Measurements from ENCODE around the gene APP.

DNA sequence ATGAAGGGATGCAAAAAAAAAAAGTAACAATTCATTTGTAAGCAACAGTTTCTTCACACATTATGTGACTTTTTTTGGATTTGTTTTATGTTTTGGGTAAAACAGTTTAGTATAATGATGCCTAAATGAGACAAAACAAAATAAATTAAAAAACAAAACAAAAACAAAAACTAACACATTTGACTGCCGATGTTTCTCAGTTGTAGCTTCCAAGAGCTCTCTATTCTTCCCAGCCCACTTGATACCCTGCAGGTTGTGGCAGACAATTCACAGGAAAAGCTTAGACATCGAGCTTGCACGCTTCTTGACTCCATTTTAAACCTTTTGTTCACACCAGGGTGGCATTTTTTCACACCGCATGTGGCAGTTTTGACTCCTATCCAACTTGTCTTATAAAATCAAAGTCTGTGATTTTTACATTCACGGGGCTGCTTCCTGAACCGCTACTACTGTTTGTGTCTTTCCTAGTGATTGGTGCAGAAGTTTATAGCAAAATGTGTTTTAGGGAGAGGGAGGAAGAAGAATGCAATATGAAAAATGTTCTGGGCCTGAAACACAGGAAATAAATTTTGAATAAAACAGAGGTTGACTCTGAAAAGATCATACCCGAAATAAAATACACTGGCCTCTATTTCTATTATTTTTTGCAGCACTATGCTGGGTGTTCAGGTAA lies 575.9 kb downstream of the USP25 start:
- RRBS, result no CpG with 5 or more reads among the region's 7 CpGs

DNA sequence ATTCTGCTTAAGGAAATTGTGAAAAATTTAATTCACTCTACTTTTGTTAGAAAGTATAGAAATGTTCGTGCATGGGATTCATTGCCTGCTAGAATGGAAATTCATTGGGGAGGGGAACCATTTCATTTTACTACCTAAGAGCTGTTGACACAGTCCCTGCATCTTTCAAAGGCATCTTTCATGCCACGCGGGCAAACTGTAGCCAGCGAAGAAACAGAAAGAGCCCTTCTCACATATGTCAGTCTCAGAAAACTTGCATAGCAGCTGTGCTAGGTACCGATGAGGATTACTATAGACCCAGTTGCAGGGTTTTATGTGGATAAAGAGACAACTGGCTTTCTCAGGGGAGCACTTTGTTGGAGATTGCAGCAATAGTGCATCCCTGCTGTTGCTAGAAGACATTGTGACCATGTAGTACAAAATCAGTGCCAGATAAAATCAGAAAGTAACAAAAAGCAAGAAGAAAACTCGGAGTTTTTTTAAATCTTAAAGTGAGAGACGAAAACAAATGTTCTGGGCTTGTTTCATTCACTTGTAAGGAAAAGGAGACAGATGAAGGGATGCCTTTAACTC lies 803.9 kb downstream of the USP25 start:
- RRBS, result no CpG with 5 or more reads among the region's 7 CpGs

DNA sequence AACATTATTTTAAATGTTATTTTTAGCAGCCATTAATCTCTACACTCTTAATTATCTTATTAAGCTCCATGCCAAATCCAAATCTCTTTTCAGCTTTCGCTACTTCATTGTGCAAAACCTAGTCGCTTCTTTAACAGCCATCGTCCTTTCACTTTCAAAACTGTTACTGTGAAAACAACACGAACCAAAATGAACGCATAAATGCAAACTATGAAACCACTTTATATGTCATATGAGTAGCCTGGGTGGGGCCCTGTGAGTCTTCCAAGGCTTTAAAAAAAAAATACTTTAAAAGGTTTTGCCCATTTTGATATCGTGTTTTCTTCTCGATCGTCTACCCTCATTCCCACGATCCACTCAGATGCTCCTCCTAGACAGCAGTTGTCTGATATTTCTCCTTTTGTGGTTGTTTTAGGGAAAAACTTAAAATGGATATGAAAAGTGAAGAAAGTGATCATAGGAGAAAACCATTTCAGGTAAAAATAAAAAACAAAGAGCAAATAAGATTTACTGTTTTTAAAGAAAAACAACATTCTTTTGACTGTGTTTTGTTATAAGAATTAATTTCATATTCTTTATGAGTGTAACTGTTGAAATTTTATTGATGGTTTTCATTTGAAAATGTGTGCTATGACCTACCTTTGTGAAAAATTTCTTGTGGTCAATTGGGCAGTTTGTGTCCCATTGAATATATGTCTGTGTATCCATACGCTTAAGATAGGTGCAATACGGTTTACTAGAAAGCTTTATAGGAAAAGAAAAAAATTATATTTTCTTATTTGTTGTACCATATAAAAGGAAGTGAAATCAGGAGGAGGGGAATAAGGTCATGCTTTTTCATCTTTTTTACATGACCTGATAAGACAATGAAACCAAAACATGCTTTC lies 807.4 kb downstream of the USP25 start:
- RRBS, result no CpG with 5 or more reads among the region's 11 CpGs

DNA sequence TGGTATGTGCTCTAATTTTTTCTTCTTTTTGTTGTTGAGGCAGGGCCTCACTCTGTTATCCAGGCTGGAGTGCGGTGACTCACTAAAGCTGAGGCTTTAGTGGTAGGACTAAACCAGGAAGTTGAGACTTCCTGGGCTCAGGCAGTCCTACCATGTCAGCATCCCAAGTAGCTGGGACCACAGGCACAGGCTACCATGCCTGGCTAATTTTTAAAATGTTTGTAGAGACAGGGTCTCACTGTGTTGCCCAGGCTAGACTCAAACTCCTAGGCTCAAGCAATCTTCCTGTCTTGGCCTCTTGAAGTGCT lies 46.6 kb upstream of the CXADR start:
- RRBS, result no CpG with 5 or more reads among the region's 1 CpG

- RRBS, result no CpG with 5 or more reads among the region's 2 CpGs
Measured at GRCh38 chr21:17471955-17472526, 40.8 kb upstream of the CXADR start.

DNA sequence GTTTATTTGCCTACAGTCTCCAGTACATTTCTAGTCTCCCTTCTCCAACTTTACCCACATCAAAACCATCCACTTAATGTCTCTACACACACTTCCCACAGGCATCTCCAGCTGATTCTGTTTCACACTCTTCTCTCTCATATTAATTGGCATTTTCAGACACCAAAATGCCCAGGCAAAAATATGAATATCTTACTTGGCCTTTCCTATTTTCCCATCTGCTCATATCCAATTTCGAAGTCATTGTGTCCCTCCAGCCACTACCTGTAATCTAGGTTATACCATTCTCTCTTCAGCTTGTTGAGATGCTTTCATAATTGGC lies 9.9 kb downstream of the CXADR start:
- RRBS, result no CpG with 5 or more reads among the region's 1 CpG

GRCh38 chr21:17752125-17752555 lies 67.0 kb downstream of the C21orf91 start:
- RRBS, result no CpG with 5 or more reads among the region's 4 CpGs

DNA sequence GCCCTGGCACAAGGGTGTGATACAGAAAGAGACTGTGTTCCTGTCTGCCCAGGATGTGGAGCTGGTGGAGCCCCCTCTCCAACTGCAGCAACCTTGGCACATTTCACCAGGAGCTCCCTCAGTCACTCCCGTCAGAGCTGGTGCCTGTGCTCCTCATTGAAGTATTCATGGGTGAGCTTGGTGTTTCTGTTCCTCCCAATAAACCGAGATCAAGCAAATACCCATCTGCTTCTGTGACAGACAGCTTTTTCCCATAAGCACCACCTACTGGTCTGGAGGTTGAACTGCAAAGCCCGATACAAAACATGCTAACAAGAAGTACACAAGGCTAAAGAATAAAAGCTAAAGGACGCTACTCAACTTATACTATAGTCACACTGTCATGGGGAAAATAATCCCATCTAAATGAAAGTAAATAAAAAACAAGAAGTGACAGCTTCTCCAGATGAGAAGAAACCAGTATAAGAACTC lies 111.9 kb upstream of the C21orf91 start:
- RRBS, result no CpG with 5 or more reads among the region's 4 CpGs

- RRBS, result no CpG with 5 or more reads among the region's 7 CpGs
Measured at GRCh38 chr21:25563244-25564086, 43.8 kb downstream of the MRPL39 start.

DNA sequence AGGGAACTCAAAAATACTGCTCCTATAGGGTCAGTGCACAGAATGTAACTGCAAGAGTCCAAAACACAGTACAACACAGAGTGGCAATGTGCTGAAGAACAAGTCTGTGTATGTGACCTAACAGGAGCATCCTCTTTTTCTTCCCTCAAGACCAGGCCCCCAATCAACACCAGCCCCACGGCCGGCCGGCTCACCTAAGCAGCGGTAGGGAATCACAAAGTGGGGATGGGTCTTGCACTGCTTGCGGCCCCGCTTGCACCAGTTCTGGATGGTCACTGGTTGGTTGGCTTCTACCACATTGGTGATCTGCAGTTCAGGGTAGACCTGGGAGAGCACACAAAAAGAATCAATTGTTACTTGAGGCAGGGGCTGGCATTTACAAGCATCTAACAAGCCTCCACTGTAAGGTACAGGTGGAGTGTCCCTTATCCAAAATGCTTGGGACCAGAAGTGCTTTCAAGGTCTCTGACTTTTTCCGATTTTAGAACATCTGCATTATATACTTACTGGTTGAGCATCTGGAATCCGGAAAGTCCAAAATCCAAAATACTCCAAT lies 80.7 kb downstream of the APP start:
- RRBS, result no CpG with 5 or more reads among the region's 8 CpGs

DNA sequence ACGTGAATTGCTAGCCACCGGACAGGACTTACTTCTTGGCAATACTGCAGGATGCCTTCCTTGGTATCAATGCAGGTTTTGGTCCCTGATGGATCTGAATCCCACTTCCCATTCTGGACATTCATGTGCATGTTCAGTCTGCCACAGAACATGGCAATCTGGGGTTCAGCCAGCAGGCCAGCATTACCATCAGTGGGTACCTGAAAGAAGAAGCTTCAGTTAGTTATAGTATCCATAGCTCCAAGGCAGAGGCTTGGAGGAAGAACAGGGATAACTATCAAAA lies 58.7 kb downstream of the APP start:
- RRBS, result no CpG with 5 or more reads among the region's 2 CpGs

- RRBS, result no CpG with 5 or more reads among the region's 1 CpG
Measured at GRCh38 chr21:26123030-26123337, 47.6 kb downstream of the APP start.

GRCh38 chr21:26170442-26171491 lies at the start of gene APP:
TSS of gene APP (minus strand) at chr21:26170770.
- RRBS, result 5% methylated on average over 22 of the region's 95 CpGs

DNA sequence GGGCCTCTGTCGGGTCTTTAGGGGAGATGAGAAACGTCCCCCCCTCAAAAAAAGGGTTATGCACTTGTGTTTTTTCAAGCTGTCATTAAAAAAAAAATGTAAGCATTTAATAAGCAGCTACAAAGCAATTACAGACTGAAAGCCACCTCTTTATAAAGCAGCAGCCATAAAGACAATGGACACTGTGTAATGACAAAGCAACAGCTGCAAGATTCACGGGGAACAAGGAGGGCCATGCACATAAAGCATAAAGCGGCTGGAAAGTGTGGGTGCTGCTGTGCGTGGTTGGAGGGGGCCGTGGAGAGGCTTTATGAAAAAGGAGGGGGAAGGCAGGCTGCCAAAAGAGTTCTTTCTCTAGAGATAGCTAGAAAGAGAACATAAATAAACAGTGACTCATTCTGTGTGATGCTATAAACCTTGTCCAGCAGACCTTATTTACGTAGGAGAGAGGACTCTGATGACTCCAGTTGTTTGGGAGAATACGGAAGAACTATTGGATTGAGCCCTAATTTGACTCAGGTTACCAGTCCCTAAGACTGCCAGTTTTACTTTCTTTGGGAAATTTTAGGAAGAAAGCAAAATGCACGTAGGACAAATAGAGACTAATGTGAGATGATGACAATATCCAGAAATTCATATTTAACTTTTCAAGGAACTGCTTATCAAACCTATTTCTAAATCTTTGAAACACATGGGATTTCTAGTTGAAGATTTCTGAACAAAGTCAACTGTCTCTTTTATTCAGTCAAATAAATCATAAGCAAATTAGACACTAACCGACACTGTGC lies 49.2 kb downstream of the ADAMTS1 start:
- RRBS, result no CpG with 5 or more reads among the region's 10 CpGs

- RRBS, result no CpG with 5 or more reads among the region's 7 CpGs
Measured at GRCh38 chr21:26833608-26834355, 11.4 kb downstream of the ADAMTS1 start.

- RRBS, result no CpG with 5 or more reads among the region's 4 CpGs
Measured at GRCh38 chr21:28068413-28069076, 816.6 kb downstream of the N6AMT1 start.

DNA sequence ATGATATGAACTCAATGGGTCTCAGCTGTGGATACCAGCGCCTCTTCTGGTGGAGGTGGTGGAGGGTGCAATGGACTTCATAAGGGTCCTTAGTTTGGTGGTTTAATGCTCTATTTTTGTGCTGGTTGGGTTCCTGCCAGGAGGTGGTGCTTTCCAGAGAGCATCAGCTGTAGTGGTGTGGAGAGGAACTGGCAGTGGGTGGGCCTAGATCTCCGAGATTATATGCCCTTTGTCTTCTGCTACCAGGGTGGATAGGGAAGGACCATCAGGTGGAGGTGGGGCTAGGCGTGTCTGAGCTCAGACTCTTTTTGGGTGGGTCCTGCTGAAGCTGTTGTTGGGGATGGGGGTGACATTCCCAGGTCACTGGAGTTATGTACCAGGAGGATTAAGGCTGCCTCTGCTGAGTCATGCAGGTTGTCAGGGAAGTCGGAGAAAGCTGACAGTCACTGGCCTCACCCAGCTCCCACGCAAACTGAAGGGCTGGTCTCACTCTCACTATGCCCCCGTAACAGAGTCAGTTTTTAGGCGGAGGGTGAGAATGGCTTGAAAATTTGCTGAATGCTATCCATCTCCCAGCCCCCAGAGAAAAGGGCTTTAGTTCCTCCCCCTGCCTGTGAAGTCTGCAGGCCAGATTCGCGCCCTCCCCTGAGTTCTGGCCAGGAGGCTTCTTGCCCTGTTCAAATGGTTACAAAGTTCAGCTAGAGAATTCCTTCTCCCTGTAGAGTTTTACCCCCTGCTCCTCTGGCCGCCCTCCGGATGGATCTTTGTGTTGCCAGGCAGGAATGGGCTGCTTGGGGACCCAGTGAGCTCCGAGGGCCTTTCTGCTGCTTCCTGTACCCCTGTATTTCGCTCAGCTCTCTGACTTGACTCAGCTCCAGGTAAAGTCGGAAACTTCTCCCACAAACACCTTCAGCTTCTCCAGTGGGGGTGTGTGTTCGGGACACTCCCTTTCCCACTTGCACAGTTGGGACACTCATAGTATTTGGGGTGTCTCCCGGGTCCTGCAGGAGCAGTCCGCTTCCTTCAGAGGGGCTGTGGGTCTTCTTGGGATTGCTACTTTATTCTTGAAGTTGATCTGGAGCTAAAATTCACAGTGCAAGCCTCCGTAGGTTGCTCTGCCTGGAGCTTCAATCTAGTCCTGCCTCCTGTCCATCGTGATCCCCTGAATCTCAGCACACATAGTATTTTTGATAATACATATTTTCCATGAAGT lies 795.1 kb downstream of the N6AMT1 start:
- RRBS, result no CpG with 5 or more reads among the region's 19 CpGs

DNA sequence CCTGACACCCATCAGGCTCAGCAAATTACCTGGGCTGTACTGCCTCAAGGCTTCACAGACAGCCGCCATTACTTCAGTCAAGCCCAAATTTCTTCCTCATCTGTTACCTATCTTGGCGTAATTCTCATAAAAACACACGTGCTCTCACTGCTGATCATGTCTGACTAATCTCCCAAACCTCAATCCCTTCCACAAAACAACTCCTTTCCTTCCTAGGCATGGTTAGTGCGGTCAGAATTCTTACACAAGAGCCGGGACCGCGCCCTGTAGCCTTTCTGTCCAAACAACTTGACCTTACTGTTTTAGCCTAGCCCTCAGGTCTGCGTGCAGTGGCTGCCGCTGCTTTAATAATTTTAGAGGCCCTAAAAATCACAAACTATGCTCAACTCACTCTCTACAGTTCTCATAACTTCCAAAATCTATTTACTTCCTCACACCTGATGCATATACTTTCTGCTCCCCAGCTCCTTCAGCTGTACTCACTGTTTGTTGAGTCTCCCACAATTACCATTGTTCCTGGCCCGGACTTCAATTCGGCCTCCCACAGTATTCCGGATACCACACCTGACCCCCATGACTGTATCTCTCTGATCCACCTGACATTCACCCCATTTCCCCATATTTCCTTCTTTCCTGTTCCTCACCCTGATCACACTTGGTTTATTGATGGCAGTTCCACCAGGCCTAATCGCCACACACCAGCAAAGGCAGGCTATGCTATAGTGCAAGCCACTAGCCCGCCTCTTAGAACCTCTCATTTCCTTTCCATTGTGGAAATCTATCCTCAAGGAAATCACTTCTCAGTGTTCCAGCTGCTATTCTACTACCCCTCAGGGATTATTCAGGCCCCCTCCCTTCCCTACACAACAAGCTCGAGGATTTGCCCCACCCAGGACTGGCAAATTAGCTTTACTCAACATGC lies 720.4 kb downstream of the N6AMT1 start:
- RRBS, result no CpG with 5 or more reads among the region's 15 CpGs

DNA sequence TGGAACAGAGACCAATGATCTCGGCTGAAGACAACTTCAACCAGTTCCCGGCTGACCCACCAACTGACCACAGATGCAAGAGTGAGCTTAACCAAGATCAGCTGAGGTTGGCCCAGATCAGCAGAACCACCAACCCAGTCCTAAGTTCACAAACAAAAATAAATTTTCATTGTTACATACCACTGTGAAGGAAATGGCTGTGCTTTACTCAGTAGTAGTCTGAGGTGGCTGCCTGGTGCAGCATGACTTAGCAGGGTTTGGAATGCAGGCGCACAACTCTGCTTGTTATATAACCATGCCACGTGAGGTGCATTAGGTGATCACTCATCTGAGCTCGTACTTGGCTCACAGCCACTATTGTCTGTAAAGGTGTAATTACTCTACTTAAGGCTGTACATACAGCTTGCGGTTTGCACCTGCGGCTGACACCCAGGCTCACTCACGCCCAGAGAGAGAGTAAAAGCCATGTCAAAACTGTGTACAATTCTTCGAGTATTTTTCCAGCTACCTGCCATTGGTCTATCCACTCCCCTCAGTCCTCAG lies 491.9 kb downstream of the N6AMT1 start:
- RRBS, result no CpG with 5 or more reads among the region's 9 CpGs

Measured in amniotic epithelial cell (primary cell).